Daoy (cell line): ENCODE data around the gene SH3BGRL2.

DNA sequence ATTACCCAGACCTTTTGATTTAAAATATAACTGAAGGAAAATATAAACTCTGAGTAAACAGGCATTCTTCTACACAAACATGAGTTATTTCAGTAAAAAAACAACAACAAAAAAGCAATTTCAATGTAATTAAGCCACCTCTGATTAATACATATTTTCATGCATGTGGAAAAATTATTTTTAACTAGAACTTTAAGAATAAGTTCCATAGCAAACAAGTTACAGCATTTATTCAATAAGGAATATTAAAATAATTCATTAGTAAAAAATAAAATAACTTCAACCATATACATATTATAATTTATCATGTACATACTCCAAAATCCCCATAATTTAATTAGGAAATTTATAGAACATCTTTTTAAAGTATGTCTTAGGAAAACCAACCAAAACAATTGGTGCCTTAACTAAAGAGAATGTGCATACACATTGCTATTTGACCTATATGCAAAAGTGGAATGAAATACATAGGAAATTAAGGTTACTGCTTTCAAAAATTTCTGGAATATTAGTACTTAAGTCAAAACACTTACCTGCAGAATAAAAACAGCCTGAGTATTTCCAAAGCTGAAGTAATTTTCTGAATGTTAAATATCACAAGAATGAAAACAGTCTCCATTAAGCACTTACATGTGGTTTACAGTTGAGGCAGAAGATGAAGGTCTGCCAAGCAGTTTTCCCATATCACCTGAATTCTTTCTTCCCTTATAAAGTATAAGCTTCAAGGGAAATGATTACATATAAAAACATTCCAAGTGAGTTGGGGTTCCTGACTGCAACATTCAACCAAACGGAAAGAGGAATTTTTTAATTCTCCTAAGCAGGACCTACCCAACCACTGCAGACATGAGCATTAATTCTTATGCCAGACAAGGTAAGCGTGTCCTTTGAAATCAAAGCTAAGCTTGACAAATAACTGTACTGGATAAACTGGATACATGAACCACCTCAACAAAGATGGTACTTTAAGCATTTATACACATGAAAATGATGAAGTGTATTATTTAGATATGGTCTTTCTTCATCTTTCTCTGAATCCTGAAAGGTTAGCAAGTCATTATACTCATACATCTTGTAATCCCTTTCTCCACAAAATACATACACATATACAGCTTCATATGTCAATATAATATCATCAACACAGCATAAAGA is 11.4 kb upstream of the COX7A2 start:
- RAMPAGE, long total RNA, result no peak

DNA sequence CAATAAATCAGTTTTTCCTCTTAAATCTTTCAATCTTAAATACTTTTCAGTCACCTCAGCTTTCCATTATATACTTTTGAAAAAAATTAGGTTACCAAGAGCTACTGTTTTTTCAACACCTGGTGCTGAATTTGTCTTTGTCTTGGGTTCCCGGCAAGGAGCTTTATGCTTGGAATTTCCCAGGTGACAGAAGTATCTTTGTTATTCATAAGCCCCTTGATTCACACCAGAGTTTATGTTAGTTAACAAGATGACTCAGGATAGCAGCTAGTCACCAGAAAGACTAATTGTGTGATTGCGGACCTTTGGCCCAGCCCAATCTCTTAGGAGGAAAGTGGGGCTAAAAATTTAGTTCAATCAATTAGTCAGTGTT is 16.5 kb downstream of the TMEM30A start:
- RAMPAGE, long total RNA, result no peak

DNA sequence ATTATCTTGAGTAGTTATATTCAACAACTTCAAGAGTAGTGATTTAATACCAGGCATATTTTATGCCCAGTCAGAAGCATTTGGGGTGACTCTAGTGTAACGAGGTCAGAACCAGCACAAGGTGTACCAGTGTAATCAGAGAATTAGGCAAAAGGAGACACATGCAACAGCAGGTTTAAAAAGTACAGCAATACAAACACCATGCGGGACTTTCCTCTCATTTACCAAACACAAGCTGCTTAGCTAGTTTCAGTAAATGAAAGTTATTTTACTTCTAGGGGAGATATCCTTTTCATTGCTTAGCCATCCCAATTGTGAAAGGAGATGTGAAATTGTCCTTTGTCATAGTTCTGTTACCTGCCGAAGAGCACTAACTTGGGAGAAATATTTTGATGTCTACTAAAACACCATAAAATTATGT is 811 bp downstream of the FILIP1 start:
- RAMPAGE, long total RNA, result no peak

- RAMPAGE, long total RNA, result no peak
These were observed 21.9 kb downstream of the SENP6 start for GRCh38 chr6:75623508-75624052.

DNA sequence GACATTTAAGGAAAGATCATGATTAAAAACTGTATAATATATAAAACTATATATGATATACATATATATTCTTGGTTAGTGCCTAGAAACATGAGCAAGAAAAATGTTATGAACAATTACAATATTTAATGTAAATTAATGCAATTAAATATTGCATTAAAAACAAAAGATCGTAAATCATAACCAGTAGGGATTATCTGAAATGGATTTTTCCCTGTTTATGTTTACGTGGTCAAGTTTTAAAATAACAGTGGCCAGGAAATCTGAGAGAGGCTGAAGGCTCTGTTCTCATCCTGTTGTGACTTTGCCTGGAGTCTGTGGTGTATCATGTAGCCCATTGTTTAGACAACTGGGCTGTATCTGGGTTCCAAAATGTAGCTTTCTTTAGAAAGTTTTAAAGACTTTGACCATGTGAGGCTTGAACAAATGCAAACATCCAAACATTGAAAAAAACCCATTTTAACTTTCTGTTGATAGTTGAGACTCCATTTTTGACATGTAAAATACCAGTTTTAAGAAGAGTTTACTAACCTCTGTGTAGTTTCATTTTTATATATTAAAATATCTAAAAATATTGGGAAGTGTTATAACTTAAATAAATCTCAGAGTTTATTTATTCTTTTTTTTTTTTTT is 2.5 kb downstream of the MYO6 start:
- RAMPAGE, long total RNA, result no peak

DNA sequence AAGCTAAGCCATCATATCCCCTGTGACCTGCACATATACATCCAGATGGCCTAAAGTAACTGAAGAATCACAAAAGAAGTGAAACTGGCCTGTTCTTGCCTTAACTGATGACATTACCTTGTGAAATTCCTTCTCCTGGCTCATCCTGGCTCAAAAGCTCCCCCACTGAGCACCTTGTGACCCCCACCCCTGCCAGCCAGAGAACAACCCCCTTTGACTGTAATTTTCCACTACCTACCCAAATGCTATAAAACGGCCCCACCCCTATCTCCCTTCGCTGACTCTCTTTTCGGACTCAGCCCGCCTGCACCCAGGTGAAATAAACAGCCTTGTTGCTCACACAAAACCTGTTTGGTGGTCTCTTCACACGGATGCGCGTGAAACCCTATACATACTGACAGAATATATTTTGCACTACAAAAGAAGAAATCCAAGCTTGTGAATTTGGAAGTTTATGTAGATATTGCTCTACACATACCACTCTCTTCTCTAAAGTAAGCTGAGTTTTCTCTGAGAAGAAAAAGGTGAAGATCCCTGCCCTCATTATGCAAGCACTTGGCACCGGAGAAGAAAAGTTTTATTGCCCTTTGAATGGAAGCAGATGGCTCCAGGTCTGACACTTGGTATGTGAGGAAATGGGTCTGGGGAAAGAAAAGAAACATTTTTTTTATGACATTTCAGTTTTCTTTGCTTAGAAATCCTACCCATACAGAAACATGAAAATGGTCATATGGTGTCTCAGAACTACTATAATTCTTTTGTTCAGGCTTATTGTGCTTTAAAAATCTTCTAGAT is 488.8 kb upstream of the IMPG1 start:
- RAMPAGE, long total RNA, result no peak

DNA sequence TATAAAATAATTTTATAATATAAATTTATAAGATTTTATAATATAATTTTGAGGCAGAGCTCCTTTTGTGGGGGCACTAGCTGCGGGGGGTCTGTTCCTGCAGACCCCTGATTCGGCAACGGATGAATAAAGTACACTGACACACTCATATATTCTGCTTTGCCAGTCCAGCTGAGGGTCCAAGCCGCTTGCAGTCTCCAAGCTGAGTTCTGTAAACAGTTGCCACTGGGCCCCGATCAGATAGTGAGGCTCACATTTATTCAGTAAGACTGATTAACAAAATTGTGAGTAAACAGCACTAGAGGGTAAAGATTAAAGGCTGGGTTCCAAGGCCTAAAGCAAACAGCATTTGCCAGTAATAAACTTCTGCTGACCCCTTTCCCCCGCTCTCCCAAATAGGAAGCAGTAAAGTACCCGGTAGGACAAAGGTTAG is 181.6 kb downstream of the MEI4 start:
- RAMPAGE, long total RNA, result no peak

- RAMPAGE, long total RNA, result no peak
These were observed 8.6 kb upstream of the IRAK1BP1 start for GRCh38 chr6:78858773-78859096.

GRCh38 chr6:79538350-79539016 is 1.3 kb upstream of the LCA5 start:
- RAMPAGE, long total RNA, result no peak

DNA sequence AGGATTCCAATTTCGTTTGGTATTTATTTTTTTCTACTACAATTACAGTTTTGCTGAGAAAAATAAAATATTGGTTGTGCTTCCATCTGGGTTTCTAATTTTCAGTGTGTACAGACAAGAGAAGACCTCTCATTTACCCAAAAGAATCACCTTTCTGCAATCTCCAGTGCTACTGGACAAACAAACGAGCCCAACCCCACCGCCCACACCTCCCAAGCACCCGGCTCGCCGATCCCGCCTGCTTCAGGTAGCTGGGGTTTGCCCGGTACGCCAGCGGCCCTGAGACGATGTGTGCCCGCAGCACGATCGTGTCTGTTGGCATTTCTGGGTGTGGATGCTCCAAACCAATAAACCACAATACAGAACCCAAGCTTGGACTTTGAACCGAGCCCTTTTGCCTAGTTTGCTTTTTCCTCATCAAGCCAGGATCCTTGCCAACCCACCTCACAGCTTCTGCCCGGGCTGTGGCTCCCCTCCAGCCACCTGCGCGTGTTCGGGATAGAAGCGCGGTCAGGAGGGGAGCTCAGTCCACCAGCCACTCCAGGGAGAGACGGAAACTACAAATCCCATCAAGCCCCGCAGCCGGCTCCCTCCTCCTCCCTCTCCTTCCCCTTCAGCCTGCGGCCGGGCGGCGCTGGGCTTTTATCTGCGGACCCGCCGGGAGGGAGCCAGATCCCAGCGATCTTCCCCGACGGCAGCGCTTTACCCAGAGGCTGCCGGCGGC is at the start of gene SH3BGRL2:
Gene SH3BGRL2, plus strand, starts transcription at position 671 of the 724 bp plus-strand sequence.
- RAMPAGE, long total RNA, result start-site peak on the plus strand centred at position 634 of the sequence, 75 bp wide, 22 and 32 reads in 2 replicates

DNA sequence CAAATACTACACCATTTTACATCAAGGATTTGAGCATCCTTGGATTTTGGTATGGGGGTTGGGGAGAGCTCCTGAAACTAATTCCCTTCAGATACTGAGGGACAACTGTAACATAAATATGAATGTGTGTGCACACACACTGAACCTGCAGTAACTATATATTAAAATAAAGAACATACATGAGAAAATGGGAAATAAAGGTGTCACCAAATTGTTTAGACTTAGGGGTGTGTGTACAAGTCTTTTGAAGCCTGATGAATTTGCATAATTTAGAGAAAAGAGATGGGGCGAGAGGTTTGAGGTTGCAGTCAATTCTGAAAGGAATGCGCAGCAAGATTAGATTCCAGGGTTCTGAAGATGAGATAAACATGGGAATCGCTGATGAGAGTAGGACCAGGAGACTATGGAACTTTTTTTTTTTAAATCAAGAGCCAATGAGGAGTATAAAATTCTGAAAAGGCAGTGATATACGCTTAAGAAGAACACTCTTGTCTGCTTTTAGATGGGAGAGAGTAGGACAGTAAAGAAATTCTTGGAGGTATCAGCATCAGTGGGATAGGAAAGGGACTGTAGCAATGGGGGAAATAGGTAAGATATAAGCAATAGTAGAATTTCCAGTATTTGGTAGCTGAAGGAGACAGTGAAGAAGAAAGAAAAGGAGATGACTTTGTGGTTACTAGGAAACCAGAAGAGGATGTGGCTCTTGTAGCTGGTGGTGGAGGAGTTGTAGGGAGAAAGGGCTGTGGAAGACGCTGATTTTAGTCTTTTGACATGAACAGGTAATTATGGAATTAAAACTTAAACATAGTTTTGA is 25.8 kb downstream of the SH3BGRL2 start:
- RAMPAGE, long total RNA, result no peak

DNA sequence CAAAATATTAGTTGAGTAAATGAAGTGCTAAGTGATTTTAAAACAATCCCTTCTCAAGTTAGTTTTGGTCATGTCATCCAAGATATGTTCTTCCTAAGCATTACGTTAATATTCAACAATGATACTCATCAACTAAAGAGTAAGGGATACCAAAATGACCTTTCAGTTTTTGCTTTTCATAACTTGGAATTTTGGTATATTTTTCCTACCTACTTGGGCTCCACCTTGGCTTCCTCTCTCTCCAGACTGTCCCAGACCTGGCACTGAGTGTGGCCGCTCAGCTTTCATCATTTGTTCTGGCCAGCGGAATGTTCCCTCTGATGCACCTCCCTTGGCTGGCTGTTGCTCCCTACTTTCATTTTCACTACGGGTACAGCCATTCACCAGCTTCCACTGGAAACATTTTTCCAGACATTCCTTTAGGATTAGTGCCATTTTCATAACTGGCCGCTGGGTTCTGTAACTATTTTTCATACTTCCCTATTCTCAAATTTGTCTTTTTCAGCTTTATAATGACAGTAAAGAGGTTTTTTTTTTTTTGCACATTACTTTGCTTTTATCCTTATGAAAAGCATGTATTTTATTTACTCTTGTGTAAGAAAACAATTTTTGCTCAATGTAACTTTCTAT is 487.4 kb downstream of the TENT5A start:
- RAMPAGE, long total RNA, result no peak

- RAMPAGE, long total RNA, result no peak
These were observed 679 bp downstream of the TENT5A start for GRCh38 chr6:81751418-81752586.

- RAMPAGE, long total RNA, result no peak
These were observed 85.5 kb upstream of the TENT5A start for GRCh38 chr6:81837853-81838544.

GRCh38 chr6:82033748-82034121 is 213.8 kb downstream of the IBTK start:
- RAMPAGE, long total RNA, result no peak

GRCh38 chr6:82143025-82143470 is 104.5 kb downstream of the IBTK start:
- RAMPAGE, long total RNA, result no peak

GRCh38 chr6:82144965-82145389 is 102.6 kb downstream of the IBTK start:
- RAMPAGE, long total RNA, result no peak

DNA sequence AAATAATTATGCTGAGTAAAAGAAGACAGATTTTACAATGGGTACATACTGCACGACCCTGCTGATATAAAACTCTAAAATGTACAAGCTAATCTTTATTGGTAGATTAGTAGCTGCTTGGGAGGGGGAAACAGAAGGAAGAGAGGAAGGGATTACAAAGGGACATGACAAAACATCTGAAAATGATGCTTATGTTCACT is 66.2 kb downstream of the IBTK start:
- RAMPAGE, long total RNA, result no peak

DNA sequence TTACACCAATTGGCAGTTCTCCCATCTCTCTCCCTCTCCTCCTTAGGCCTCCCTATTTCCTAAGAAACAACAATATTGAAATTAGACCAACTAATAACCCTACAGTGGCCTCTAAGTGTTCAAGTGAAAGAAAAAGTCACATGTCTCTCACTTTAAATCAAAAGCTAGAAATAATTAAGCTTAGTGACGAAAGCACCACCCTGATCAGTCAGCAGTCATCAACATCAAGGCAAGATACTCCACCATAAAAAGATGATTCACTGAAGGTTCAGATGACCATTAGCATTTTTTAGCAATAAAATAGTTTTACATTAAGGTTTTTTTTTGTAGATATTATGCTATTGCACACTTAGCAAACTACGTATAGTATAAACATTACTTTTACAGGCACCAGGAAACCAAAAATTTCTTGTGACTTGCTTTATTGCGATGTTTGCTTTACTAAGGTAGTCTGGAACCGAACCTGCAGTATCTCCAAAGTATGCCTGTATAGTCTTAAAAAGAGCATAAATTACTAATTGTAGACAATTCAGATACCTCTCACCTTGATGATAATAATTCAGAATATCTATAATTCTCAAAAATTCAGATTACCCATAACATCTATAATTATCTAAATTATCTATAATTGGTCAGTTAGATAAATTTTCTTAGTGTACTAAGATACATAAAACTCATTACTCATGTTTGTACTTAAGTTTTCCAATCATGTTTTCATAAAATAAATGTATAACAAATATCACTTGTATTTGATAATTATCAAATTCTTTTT is 61.2 kb downstream of the IBTK start:
- RAMPAGE, long total RNA, result no peak

GRCh38 chr6:82248186-82248818 is 758 bp upstream of the IBTK start:
- RAMPAGE, long total RNA, result no peak